Mesenchymal stem cell of Wharton's jelly (primary cell): ENCODE measurements around the genes LFNG, BRAT1 and TTYH3.

GRCh38 chr7:1747867-1748411 is 77.9 kb downstream of the ELFN1 start:
- CAGE, long polyA plus RNA: no peak

GRCh38 chr7:1749799-1750552 is 79.9 kb downstream of the ELFN1 start:
- CAGE, long polyA plus RNA: no peak

DNA sequence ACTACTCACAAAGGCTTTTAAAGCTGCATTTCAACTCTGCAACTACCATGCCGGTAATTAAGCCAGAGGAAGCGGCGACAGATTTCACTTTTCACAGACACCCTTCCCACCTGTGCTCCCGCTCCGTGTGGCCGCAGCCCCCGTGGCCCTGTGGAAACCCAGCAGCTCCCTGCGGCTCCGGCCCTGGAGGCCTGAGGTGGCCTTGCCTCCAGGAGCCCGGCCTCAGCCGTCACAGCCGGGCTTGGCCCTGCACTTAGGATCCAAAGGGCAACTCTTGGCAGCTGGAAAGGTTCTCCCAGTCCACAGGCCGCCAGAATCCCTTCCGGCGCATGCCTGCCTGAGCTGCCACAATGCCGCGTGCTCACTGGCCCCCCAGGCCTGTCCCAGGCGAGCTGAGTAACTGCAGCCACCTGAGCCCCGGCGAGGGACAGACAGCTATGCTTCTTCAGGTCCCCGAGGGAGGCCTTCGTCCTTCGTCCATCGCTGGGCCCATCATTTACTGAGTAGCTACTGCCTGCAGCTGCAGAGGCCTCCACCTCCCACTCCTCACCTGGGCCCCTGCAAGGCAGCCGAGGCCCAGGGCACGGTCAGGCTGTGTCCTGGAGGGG is 172.2 kb downstream of the ELFN1 start:
- CAGE, long polyA plus RNA: no peak

- CAGE, long polyA plus RNA: no peak
Measured at GRCh38 chr7:1845771-1846724, 176.0 kb downstream of the ELFN1 start.

GRCh38 chr7:1939843-1941012 is 270.2 kb downstream of the ELFN1 start:
- CAGE, long polyA plus RNA: no peak

- CAGE, long polyA plus RNA: no peak
Measured at GRCh38 chr7:1999516-1999877, 233.2 kb downstream of the MAD1L1 start.

DNA sequence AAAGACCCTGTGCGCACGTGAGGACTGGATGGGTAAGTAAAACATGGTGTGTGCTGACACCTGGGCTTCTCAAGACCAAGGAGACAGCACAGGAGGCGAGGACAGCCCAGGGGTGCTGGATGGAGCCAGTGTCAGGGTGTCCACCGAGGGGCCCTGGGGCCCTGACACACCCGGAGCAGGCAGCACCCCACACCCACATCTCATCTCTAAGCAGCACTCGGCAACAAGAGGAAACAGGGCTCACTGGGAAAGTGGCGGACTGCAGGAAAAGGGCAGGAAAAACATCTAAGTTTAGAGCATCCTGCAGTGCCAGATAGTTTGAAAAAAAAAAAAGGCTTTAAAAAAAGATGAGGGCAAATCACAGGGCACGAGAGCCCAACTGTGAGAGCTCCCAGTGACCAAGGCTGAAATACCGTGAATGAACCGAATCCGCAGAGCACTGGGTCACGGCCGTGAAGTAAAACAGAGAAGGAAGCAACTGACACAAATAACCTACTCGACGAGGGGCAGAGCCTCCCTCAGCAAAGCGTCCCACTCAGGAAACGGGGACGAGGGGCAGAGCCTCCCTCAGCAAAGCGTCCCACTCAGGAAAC is 120.1 kb downstream of the MAD1L1 start:
- CAGE, long polyA plus RNA: no peak

DNA sequence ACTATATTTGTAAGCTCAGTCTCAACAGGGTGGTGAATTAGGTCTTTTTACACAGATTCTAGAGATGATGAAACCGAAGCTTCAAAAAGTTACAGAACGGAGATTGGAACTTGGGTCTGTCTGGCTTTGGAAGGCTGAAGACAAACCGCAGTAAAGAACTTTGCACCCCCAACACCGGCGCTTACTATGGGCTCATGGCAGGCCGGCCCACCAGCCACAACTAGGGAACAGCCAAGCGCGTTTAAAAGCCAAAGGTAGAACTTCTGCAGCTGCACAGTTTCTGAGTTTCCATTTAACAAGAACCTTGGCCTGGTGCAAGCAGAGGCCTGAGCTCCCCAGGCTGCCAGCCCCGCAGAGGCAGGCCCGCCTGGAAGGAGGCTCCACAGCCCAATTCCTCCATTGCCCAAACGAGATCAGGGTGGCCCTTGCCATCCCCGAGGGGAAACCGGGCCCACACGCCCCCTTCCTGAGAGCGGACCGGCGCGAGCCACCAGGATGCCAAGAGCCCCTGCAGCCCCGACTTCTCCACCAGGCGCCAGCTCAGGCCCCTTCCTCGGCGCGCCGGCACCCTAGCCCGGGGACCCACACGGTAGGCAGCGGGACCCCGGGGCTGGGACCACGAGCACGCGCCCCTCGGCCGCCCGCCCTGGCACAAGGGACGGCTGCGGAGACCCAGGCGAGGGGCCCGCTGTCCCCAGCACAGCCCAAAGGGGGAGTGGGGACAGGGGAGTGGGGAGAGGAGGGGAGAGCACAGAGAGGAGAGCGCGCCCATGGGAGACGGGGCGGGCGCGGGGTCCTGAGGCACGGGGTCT is 598 bp downstream of the MAD1L1 start:
- CAGE, long polyA plus RNA: no peak

- CAGE, long polyA plus RNA: no peak
Measured at GRCh38 chr7:2266794-2267303, 24.8 kb downstream of the NUDT1 start.

DNA sequence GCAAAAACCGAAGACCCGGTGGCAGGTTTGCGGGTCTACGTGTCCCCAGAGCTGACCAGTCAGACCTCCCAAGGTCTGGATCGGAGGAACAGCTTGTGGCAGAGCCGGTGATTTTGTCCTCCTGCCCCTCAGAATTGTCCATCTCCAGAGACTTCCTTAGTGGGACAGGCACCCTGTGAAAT is 1.0 kb downstream of the EIF3B start:
- CAGE, long polyA plus RNA: no peak

- CAGE, long polyA plus RNA: no peak
Measured at GRCh38 chr7:2368628-2369713, 14.3 kb downstream of the EIF3B start.

- CAGE, long polyA plus RNA: no peak
Measured at GRCh38 chr7:2409656-2410386, 6.4 kb downstream of the CHST12 start.

DNA sequence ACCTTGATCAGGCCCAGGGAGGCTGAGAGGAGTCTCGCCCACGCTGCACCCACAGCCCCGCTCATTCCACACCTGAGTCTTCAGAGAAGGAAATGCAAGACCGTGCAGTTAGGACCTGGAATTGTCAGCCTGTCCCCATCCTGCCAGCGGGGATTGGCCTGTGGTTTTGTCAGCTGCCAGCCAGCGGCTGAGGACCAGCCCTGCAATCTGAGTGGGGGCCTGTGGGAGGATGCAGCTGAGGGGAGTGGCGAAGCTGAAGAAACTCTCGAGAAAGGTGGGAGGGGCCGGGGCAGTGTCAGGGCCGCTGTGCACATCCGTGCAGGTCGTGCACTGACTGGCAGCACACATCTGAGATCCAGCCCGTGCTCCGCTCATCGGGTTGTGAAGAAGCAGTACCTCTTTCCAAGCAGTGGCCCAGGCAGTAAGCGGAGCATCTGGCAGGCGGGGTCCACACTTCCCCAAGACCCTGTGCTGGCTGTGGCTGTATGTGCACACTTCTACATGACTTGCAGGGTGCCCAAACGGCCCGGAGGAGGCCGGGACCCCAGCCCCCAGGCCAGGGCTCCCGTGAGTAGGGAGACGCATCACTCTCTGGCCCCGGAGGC is 10.6 kb upstream of the LFNG start:
- CAGE, long polyA plus RNA: no peak

DNA sequence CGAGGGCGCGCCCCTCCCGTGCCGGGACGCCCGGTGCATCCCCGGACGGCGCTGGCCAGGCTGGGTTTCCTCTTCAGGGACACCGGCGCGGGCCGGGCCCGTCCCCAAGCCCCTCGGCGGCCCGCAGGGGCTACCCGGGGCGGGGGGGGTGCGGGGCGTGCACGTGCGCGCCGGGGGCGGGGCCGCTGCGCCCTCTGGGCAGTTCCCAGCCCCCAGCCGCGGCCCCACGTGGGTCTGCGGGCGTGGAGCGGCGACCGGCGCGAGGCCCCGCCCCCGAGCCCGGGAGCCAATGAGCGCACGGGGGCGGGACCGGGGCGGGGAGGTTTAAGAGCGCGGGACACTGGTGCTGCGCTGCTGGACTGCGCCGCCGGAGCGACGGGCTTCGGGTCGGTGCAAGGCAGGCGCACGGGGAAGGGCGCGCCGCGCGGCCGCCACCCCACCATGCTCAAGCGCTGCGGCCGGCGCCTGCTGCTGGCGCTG is at the start of gene LFNG:
TSS of gene LFNG (plus strand) at position 354 of the 480 bp plus-strand sequence.
- CAGE, long polyA plus RNA: no peak

DNA sequence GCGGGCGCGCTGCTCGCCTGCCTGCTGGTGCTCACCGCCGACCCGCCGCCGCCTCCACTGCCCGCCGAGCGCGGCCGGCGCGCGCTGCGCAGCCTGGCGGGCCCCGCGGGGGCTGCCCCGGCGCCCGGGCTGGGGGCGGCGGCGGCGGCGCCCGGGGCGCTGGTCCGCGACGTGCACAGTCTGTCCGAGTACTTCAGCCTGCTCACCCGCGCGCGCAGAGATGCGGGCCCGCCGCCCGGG is 247 bp downstream of the LFNG start:
- CAGE, long polyA plus RNA: no peak

- CAGE, long polyA plus RNA: no peak
Measured at GRCh38 chr7:2554991-2556088, at the start of gene BRAT1. Gene BRAT1, minus strand, starts transcription at chr7:2555524.

DNA sequence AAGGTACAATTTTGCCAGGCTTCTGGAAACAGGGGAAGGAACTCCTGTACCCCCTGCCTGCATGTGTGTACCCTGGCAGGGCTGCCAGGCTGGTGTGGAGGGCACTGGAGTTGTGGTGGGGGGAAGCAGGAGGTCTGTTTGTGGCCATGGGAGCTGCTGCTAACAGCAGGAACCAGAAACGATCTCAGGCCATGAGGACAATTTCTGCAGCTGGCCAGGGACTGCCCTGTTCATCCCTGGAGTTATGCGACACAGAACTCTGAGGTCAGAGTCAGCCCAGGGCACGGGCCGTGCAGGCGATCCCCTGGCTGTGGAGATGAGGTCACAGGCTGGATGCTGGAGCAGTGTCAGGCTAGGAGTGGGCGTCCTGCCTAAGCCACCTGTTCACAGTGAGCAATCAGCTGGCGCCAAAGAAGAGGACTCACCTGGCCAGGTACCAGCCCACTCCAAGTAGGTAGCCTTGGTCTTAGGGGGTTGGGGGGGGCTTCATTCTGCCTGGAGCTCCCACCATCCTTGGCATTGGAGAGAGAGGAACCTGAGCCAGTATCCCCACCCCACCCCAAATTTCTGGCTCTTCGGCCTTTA is 2.1 kb upstream of the TTYH3 start:
- CAGE, long polyA plus RNA: no peak

DNA sequence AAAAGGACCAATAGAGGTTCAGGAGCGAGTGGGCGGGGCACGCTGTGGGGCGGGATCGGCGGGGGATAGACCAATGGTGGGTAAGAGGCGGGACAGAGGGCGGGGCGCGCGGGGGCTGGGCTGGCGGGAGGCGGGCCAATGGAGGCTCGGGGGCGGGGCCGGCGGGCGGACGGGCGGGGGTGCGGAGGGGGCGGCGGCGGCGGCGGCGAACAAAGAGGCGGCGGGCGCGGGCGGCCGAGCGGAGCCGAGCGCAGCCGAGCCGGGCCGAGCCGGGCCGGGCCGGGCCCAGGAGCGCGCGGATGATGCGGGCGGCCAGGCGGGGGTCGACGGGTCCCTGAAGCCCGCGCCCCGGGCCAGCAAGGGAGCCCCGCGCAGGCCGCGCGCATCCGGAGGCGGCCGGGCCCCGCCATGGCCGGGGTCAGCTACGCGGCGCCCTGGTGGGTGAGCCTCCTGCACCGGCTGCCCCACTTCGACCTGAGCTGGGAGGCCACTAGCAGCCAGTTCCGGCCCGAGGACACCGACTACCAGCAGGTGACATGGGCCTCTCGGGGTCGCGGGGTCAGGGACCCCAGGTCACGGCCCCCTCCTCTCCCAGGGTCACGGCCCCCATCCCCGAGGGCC is at the start of gene TTYH3:
TSS of gene TTYH3 (plus strand) at position 239 of the 621 bp plus-strand sequence.
- CAGE, long polyA plus RNA: no peak

- CAGE, long polyA plus RNA: no peak
Measured at GRCh38 chr7:2652347-2653173, 20.8 kb downstream of the TTYH3 start.

GRCh38 chr7:2715236-2715589 is 27.2 kb downstream of the AMZ1 start:
- CAGE, long polyA plus RNA: no peak